ENCODE measurements around the genes NNMT and NXPE1.

DNA sequence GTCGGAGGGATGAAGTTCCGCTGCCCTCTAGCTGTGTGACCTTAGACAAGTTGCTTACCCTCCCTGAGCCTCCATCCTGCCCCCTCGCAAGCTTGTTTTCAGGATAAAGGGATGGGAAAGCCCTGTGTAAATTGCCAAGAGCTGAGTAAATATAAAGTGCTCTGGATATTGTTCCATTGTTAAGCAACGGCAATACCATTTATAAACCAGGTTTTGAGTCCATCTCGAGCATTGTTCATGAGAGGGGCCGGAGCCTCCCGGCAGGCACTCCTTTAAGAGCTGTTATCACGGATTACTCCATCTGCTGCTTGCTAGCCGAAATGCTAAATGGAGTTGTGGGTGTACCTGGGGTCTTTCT, 73.0 kb downstream of the ZBTB16 start:
- CAGE, long polyA plus RNA, result no peak
- RRBS, result no CpG with 5 or more reads among the region's 9 CpGs

DNA sequence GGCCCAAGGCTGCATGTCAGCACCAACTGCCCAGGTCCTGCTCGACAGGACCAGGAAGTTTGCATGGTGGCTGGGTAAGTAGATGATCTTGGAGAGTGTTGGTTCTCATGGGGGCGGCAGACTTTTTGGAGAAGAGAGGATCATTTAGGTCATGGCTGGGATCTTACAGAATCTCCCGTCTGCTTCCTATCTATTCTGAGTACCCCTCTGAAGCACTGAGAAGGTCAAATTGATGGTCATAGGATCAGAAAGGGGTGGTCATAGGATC, 91.3 kb downstream of the ZBTB16 start:
- CAGE, long polyA plus RNA, result no peak
- RRBS, result no CpG with 5 or more reads among the region's 3 CpGs

DNA sequence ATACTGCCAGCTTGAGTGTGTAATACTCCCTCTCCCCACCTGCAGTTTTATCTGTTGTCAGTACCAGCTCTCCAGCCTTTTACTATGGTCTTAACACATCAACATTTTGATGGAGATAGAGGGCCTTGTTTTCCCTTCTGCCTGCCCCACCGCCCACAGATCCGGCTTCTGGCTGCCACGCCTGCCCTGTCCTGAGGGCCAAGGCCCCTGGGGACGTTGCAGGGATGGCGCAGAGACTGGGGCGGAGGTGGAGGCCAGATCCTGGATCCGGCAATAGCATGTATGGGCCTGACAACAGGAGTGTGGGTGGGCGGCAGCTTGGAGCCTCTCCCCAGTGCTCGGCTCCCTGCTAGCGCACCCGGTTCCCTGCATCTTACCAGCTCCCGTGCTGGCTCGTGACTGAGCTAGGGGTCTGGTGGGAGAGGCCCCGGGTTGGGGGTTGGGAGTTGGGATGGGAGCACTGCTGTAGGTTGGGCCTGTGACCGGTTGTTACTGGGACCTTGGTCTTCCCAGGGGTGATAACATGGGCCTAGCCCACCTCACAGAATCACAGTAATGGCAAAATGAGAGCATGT, 95.6 kb downstream of the ZBTB16 start:
- CAGE, long polyA plus RNA, result no peak
- RRBS, result 81% methylated on average over 11 of the region's 15 CpGs

DNA sequence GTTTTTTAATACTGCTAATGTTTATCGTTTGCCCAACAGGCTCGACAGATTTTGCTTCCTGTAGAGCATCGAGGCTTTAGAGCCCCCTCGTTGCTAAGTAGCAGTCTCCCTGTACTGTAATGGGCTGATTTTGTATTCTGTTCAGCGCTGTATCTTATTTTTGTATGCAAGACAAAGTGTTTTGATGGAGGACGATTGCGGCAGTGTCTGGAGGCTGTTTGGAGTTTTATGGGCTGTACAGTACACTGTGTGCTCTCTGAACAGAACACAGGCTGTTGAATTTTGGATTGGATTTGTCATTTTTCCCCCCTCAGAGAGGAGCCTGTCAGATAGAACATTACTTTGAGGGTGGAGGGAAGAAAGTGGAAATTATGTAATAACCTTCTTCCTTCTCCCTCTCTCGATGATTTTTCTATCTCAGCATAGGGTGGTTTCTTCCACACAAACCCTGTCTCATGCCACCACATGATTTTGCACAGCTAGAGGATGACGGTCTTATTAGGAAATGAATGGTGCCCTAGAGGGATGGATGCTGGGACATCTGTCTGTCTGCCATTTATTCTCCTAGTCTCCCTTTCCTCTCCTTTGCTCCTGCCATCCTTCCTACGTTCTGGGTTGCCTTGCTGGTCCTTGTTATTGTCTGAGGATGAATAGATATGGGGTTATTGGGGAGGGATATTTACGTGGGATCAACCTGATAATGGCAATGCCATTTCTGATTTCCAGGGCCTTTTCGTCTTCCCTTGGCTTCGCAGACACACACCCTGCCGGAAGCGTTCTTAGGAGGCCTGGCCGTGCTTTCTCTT, 104.6 kb downstream of the ZBTB16 start:
- CAGE, long polyA plus RNA, result no peak
- RRBS, result no CpG with 5 or more reads among the region's 16 CpGs

GRCh38 chr11:114201725-114202490, 94.3 kb upstream of the NNMT start:
- CAGE, long polyA plus RNA, result no peak
- RRBS, result no CpG with 5 or more reads among the region's 7 CpGs

DNA sequence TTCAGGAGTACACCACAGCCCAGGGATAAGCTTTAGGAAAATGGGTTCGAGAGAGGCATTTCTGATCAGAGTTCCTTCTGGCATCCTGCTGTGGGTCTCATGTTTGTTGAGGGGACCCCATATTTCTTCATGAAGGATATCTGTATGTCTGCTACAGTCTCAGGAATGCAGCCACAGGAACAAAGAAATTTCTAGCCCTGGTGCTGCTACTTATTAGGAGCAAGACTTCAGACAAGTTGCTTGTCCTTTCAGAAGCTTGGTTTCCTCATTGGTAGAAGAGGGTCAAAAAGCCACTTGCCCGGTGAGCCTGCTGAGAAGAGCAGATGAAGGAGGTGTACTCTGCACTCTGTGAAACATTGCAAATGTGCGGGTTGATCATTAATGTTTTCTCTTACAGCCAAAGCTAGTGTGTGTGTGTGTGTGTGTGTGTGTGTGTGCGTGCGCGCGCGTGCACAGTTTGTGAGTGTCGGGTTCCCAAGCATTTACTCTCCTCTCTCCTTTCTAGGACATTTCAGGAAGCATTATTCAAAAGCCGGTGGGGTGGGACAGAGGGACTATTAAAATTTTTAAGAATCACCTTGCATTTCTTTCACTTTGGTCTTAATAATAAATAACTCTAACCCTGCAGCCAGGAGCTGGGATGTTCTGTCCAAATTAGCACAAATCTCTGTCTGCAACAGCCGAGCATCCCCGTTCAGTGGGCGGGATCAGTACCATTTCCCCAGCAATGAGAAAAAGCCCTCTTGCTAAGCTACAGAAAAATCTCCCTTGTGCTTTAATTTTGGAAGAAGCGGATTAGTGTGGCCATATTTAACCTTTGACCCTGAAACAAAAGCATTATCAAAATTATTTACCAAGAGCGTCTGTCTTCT, 86.2 kb upstream of the NNMT start:
- CAGE, long polyA plus RNA, result no peak
- RRBS, result no CpG with 5 or more reads among the region's 15 CpGs

DNA sequence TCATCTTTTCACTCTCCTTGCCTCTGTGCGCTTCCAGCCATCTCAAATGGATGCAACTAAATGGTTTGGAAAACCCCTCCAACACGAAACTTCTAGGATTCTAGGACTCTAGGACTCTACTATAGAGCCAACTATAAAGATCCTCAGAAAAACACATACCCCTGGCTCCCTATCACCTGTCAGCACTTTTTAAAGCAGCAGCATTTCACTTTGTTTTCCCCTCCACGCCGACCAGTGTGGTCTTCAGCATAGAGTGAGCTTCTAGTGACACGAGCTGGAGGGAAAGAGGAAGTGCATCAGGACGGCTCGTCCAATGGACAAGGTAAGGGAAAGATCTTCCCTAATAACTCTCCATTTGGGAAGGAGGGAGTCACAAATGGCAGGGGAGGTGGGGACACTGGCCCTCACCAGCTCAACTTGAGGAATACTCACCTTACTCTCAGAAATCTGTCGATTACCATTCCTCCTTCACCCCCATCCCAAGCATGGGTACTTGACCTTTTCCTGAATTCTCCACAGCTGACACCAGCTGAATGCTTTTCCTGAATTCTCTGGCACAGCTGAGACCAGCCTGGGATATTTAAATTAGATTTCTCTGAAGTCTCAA, 33.5 kb upstream of the NNMT start:
- CAGE, long polyA plus RNA, result no peak
- RRBS, result no CpG with 5 or more reads among the region's 8 CpGs

GRCh38 chr11:114280472-114281128, 15.6 kb upstream of the NNMT start:
- CAGE, long polyA plus RNA, result no peak
- RRBS, result 30% methylated on average over 4 of the region's 9 CpGs

GRCh38 chr11:114295992-114297151, at the start of gene NNMT:
Gene NNMT, plus strand, starts transcription at chr11:114296399.
- CAGE, long polyA plus RNA, result start-site peak on the plus strand at chr11:114296363-114296543, 6,630 and 6,574 reads in 2 replicates
- RRBS, result no CpG with 5 or more reads among the region's 14 CpGs

DNA sequence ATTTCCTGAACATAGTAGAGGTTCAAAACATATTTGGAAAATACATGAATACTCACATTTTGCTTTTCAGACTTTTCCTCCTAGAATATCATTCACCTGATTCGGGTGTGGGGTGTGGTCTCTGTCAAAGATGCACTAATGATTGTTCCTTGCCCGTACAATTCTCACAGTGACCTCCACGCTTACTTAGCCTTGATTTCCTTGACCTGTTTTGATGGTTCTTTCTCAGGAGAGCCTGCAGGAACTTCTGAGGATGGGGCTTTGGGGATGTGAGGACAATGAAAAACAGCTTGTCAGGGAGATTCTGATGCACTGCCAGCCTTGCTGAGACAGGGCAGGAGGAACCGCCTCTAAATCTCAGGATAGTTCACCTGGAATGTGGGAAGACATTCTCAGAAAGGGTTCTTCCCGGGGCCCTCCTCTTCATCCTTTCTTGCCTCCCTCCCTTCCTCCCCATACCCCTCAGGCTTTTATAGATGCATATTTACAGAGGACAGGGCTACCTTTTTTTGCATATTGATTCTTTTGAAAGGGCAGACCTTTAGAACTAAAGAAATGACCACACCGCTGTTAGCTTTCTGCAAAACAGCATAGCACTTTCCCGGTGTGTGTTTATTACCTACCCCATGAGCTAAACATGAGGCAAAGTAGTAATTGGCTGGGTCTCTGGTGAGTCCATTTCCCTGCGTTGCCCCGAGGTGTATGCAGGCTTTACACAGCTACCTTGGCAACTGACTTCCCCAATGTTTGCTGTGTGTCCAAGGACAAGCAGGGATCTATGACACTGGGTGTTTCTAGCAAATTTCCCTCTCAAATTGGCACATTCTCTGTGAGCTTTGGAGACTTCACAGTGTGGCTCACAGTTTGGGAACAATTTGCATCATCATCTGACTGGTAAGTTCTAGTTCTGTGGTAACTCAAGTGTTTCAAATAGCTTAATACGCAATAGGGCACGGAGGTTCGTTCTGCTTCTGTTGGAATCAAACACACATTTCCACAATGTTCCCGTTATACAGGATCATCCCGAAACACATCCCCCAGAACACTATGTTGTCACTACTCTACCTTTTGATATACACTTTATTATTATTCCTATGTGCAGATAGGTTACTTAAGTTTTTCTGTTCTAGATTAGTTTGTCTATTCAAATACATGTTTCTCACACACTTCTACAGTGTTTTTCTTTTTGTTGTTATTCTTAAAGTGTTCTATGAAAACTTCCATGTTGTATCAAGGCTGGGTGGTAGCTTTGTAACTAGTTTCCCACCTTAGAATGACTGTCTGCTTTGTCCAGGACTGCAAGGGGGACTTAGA, 12.3 kb downstream of the NNMT start:
- CAGE, long polyA plus RNA, result no peak
- RRBS, result no CpG with 5 or more reads among the region's 14 CpGs

DNA sequence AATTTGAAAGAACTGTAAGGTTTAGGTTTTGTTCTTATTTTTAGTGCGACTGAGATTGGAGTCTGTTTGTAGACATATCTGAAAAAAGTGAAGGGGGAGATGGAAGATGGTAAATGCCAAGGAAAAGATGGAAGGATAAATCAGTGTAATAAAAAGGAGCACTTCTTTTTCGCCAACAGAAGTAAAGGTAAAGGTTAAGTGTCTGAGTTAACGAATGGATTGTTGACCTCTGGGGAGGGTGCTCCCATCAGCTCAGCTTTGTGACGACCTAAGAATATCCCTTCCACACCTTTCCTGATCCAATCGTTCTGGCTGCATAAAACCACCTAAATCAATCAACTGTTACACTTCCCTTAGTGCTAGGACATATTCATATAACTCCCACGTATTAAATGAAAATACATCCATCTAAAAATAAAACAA, 843 bp downstream of the C11orf71 start:
- CAGE, long polyA plus RNA, result no peak
- RRBS, result no CpG with 5 or more reads among the region's 6 CpGs

DNA sequence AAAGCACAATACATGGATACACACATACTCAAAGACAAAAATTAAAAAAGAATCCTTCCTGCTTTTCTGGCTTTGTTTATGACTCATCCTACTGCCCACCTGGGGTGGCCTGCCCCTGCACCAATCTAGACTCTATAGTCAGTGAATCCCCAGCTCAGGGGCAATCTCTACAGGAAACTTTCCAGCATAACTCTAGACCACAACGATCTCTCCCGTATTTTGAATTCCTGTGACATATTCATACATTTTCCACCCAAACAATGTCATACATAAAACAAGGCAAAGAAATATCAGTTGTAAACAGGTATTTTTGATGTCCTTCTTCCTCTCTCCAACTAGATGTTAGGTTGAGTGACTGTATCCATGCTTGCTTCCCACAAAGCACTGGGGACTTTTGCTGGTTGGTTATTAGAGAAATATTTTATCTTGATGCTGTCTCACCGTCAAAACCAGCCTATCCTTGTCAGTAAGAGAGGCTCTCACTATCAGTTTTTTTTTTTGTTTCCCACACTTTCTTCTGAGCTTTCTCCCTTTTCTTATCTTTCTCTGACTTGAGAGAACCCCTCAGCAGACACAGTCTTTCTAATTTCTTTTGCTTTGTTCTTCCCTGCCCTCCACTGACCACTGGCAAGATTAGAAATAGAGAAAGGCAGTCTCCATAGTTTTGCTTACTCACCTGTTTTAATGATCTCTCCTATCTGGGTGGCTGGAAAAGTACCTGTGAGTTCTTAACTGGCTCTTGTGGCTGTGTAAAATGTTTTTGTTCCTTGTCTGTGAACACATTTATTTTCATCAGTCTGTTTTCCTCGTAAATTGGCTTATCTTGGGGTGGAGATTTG, at the start of gene NXPE1:
TSS of gene NXPE1 (minus strand) at position 760 of the 839 bp plus-strand sequence.
- CAGE, long polyA plus RNA, result no peak
- RRBS, result no CpG with 5 or more reads among the region's 4 CpGs

GRCh38 chr11:114594897-114595171, 752 bp downstream of the NXPE4 start:
- CAGE, long polyA plus RNA, result no peak
- RRBS, result no CpG with 5 or more reads among the region's 3 CpGs

- CAGE, long polyA plus RNA, result no peak
- RRBS, result no CpG with 5 or more reads among the region's 6 CpGs
Observed at GRCh38 chr11:115656637-115657167, 152.5 kb upstream of the CADM1 start.

- CAGE, long polyA plus RNA, result no peak
- RRBS, result 20% methylated on average over 6 of the region's 29 CpGs
Observed at GRCh38 chr11:115660165-115660755, 156.0 kb upstream of the CADM1 start.

GRCh38 chr11:115720387-115721023, 216.3 kb upstream of the CADM1 start:
- CAGE, long polyA plus RNA, result no peak
- RRBS, result no CpG with 5 or more reads among the region's 8 CpGs

- CAGE, long polyA plus RNA, result no peak
- RRBS, result 8% methylated on average over 2 of the region's 12 CpGs
Observed at GRCh38 chr11:116180867-116181652, 591.7 kb downstream of the BUD13 start.

DNA sequence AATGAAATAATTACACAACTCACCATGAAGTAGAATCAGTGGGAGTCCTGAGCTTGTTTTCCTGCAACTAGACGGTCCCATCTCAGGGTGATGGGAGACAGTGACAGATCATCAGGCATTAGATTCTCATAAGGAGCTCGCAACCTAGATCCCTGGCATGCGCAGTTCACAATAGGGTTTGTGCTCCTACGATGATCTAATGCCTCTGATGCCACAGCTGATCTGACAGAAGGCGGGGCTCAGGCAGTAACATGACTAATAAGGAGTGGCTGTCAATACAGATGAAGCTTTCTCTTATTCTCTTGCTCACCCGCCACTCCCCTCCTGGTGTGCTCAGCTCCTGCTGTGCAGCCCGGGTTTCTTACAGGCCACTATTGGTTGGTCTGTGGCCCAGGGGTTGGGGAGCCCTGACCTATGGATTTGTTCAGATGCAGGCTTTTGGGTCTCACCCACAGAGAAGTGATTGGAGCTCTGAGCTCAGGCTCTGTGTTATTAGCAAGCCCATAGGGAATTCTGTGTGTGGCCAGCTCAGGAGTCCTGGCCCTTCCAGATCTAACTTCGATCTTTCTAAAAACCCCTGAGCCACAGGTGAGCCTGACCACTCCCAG, 352.0 kb downstream of the BUD13 start:
- CAGE, long polyA plus RNA, result no peak
- RRBS, result no CpG with 5 or more reads among the region's 8 CpGs

DNA sequence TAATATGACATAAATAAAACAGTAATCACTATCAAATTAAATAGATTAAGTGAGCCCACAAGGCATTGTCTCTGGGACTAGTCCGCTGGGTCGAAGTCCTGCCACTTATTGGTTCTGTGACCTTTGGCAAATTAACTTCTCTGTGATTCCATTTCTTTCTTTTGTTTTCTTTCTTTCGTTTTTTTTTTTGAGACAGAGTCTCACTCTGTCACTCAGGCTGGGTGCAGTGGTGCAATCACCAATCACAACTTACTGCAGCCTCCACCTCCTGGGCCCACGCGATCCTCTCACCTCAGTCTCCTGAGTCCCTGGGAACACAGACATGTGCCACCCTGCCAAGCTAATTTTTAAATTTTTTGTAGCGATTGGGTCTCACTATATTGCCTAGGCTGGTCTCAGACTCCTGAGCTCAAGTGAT, 14.7 kb upstream of the APOA5 start:
- CAGE, long polyA plus RNA, result no peak
- RRBS, result no CpG with 5 or more reads among the region's 6 CpGs

- CAGE, long polyA plus RNA, result no peak
- RRBS, result no CpG with 5 or more reads among the region's 14 CpGs
Observed at GRCh38 chr11:116821646-116822133, 1.4 kb downstream of the APOA4 start.